ENCODE measurements around the gene RBBP8.

GRCh38 chr18:22308600-22309053 lies 109.1 kb downstream of the CTAGE1 start:
- PRO-cap, result no peak

GRCh38 chr18:22314372-22314786 lies 103.3 kb downstream of the CTAGE1 start:
- PRO-cap, result no peak

- PRO-cap, result unidirectional peak, plus-strand start at chr18:22324318
These were observed 93.7 kb downstream of the CTAGE1 start for GRCh38 chr18:22324010-22324459.

DNA sequence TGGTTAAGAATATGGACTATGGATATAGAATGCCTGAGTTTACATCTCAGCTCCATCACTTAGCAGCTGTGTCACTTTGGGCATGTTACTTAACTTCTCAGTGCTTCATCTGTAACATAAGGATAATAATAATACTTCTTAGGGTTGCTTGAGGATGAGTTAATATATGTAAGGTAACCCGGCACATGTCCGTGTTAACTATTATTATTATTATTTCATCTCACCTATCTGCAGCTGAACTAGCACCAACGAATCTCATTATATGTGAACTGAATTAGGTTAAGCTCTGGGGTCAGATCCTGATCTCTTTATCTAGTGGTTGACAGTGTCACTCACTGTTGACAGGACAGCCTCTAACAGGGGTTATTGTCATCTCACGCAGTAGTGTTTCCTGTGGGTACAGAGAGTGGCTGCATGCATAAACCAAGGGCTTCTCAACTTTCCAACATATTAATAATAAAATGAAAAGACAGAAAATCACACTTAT lies 73.0 kb downstream of the CTAGE1 start:
- PRO-cap, result no peak

DNA sequence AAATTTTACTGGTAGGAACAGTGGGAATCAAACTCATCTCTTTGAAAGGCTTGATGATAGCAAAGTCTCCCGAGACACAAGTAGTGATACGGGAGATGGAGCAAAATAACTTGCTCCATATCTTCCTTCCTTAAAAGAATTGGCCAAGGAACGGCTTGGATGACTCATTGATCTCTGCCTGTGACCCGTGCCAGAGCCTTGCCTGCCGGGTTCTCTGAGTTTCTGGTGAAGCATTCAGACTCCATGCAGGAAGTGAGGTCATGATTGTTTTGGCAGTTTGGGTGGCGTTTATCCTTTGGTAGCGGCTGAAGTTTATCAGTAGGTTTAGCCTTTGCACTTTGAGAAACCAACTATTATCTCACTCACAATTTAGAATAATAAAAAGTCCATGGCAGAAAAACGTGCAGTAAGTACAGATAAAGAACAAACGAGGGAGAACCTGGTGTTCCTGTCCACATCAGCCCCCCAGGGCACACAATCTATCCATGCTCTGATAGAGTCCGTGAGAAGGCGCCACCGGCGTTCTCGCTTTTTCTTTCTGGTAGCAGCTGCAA lies 14.9 kb upstream of the CTAGE1 start:
- PRO-cap, result no peak

- PRO-cap, result no peak
These were observed 48.4 kb upstream of the CTAGE1 start for GRCh38 chr18:22466035-22466555.

DNA sequence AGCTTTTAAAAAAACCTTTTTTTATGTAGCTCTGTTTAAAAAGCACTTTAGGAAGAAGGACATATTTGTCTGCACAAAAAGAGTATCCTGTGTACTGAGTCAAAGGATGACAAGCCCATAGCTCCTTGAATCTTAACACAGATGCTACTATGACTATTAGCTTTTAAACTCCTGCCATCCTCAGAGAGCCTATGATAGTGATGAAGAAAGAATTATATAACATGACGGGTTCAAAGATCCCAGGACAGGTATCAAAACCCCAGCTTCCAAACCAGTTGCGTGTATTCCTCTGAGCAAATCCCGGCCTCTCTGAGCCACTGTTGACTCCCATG lies 74.4 kb upstream of the CTAGE1 start:
- PRO-cap, result no peak

- PRO-cap, result no peak
These were observed 139.0 kb upstream of the CTAGE1 start for GRCh38 chr18:22556538-22557351.

DNA sequence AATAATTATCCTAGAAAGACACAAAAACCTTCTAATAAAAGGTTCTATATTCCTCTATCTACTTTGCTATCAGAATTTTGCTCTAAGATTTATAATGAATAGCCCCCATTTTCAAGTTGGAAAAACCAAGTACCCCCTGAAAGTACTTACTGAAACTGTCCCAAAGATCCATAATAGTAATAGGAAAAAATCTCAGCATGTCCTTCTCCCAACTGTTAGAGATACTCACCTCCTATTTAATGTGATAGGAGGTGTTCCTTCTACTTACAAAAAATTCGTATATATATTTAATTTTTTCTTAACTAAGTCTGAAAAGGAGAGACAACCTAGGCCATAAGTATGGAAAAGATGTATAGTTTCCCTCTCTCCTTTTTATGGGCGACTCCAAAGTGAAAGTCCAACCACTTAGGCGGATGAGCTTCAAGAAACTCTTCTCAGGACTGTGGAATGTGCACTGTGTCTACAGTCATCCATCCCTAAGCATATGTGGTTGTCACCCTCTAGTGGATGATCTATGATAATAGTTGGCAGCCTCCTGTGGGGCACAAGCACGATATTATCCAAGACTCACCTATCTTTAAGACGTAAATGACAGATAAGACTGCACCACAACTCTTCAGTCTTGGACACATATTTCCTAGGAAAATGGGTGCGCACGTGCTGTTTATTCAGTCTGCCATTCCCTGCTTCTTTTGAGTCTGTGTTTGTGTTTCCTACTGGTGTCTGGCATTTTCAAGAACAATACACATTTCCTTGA lies 145.3 kb upstream of the CTAGE1 start:
- PRO-cap, result no peak

- PRO-cap, result no peak
These were observed 191.9 kb upstream of the CTAGE1 start for GRCh38 chr18:22609431-22610188.

- PRO-cap, result unidirectional peak, plus-strand start at chr18:22683612
These were observed 249.9 kb upstream of the RBBP8 start for GRCh38 chr18:22682956-22683866.

GRCh38 chr18:22683998-22684660 lies 249.0 kb upstream of the RBBP8 start:
- PRO-cap, result no peak

GRCh38 chr18:22932845-22934180 lies at the start of gene RBBP8:
TSS of gene RBBP8 (plus strand) at chr18:22933328.
- PRO-cap, result bidirectional peak, plus-strand start at chr18:22933330, minus-strand start at chr18:22933219; bidirectional peak, plus-strand start at chr18:22933867, minus-strand start at chr18:22933826

- PRO-cap, result no peak
These were observed 7.9 kb downstream of the CABLES1 start for GRCh38 chr18:23142995-23143872.

DNA sequence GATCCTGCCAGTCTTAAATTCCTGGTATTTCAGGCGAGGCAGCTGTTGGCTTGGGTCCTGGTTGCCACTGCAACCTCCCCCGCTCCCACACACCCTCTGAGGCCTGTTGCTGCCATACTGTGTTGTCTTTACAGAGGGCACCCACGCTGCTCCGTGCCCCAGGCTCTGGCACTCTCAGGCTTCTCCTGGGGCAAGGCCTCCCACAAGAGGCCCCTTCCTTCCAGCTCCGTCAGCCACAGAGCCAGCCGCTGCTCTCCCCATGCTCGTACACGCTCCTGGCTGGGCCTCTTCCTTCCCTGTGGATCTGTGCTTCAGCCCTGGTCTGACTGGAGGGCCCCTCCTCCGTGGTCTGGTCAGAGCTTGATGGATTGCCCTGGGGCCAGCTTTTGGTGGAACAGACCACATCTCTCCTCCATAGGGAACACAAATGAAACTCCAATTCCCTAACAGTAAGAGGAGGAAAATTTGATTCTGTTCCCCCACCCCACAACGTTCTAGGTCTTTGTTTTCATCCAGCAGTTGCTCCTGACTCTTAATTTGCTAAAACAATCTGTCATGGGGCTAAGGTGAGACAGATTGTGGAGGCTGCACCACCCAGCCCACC lies 8.7 kb downstream of the CABLES1 start:
- PRO-cap, result no peak

DNA sequence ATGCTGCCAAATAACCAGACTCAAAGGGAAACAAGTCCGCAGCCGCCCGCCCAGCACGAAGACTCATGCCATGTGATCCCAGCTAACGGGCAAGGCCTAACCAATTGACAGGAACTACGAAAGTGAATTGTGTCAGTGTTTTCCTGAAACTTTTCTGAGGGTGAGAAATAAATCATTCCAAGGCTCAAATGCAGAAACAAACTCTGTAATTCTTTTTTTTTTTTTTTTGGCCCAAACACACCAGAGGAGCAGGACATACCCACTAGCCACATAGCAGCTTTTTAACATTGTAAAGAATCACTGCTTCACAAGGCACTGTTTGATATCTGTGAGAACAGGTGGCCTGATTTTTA lies 82.4 kb downstream of the TMEM241 start:
- PRO-cap, result no peak

GRCh38 chr18:23422575-23423513 lies 14.9 kb downstream of the TMEM241 start:
- PRO-cap, result no peak

- PRO-cap, result no peak
These were observed 479 bp upstream of the RIOK3 start for GRCh38 chr18:23452657-23452958.

DNA sequence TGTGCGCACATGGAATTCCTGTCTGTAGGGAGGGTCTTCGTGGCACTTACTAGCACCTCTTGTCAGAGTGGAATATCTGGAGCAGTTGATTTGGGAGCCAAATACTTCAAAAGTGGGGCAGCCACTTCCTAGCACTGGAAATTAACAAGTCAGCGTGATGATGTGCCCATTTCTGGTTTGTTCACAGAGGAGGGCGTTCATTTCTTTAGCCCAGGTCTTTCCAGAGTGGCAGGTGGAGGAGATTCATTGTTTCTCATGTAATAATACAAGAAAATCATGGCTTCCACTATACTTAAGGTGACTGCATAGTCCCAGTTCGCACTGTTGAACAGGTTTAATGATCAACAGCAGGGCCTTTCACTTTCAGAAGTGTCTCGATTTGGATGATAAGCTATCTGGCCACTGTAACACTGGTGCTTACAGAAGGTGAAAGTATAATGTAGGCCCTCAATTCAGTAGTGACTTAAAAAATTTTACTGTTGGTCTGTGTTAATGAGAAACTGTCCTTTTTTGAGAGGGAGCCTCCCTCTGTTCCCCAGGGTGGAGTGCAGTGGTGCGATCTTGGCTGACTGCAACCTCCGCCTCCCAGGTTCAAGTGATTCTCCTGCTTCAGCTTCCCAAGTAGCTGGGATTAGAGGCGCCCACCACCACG lies 1.4 kb downstream of the RMC1 start:
- PRO-cap, result no peak

GRCh38 chr18:23518719-23519445 lies 15.6 kb downstream of the RMC1 start:
- PRO-cap, result no peak